Smooth muscle cell (in vitro differentiated cells): Measurements from ENCODE around the genes ZNF468 and DPRX.

- RAMPAGE, long total RNA = no peak
These were observed 6.4 kb downstream of the ZNF808 start for GRCh38 chr19:52533846-52534302.

- RAMPAGE, long total RNA = no peak
These were observed 43.4 kb downstream of the ENSG00000269825 start for GRCh38 chr19:52646751-52647354.

DNA sequence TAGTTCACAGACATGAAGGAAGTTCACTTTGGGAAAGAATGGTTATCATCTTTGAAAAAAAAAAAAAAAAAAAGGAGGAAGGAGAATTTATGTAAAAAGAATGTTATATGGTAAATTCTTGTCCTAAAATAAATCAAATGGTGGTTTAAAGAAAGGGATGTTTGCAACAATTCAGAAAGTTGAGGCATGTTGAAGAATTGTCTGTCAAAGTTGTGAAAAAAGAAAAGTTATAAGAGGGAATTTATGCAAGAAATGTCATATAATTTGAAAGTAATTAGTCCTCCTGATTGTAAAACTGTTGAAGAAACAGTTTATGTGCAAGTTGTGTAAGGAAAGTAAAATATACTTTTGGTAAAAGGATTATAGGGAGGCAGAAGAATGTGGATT lies 23.1 kb downstream of the ENSG00000269825 start:
- RAMPAGE, long total RNA = no peak

- RAMPAGE, long total RNA = no peak
These were observed 11.0 kb downstream of the ZNF611 start for GRCh38 chr19:52723535-52724547.

DNA sequence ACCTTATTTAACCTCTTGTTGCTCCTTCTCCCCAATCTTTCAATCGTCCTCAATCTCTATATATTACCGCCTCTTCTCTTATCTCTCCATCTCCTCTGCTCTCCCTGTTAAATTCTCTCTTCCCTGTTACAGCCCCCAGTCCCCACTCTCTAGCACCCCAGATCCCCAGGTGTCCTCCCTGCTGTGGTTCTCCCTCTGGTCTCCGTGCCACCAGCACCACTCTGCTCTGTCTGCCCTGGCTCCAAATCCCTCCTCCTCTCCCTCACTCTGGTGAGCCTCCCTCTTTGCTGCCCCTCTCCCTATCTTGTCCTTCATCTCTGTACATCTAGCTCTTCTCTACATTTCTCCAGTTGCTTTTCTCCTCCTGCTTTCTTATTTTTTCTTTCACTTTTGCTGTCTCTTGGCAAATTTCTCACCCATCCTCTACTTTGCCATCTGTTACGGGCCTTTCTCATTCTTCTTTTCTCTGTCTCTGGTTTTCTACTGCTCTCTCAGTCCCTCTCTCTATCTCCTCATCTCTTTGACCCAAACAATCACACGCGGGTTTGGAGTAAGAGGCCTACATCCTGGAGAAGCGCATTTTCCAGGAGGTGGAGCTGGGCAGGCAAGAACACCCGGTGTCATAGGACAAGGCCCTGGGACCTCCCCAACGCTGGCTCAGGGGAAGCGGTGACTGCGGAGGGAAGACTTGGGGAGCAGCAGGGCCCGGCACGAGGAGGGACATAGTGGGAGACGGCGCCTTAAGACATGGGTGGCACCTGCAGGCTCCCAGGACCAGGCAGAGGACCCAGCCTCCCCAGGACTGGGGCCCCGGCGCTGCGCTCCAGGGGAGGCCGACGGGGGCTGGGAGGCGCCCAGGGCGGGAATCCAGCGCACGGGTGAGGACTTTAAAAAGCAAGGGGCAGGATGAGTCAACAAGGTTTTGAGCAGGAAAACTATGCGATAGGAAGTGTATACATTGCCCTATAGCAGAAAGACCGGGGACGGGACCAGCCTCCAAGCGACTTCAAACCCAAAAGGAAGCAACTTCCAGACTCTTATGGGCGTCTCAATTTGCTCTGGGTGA lies 10.0 kb downstream of the ZNF611 start:
- RAMPAGE, long total RNA = no peak

DNA sequence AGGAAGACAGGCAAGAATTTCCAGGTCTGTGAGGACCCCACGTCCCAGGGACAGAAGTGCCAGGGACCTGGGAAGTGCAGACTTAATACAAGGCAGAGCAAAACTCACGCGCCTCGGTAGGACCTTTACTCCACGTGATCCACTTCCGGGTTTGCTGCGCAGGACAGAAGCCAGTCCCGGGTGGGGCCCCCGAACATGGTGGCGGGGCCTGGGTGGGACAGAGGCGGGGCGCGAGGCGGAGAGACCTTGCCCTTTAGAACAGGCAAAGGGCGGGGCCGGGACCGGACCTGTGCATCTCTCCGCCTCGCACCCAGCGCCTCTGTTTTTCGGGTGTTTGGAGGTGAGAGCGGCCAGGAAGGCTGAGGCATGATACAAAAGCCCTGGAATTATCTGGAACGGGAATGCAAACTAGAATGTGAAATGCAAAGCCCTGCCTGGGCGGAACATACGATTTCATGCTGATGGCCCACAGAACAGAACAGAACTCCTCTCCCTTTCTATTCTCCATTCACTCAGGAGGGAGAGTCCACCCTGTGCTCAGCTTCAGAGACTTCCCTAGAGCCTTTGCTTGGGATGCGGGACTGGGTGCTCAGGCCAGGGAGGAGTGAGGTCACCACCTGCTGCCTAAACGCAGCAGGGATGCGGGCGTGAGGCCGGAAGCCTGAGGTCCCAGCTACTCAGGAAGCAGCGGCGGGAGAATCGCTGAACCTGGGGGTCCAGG lies 9.1 kb downstream of the ZNF611 start:
- RAMPAGE, long total RNA = no peak

DNA sequence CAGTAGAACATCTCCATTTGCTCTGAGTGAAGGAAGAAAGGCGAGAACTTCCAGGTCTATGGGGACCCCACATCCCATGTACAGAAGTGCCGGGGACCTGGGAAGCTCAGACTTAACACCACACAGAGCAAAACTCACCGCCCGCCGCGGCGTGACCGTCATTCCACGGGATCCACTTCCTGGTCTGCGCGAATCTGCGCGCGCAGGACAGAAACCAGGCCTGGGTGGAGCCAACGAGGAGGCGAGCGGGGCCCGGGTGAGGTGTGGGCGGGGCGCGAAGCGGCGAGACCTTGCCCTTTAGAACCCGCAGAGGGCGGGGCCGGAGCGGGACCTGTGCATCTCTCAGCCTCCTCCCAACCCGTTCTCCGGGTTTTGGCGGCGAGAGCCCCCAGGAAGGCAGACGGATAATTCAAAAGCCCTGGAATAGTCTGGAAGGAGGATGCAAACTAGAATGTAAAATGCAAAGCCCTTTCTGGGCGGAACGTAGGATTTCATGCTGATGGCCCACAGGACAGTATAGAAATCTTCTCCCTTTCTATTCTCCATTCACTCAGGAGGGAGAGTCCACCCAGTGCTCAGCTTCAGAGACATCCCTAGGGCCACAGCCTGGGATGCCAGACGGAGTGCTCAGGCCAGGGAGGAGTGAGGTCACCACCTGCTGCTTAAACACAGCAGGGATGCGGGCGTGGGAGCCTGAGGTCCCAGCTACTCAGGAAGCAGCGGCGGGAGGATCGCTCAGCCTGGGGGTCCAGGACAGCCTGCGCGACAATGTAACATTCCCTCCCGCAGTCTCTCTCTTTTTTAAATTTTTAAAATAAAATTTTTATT lies at the start of gene ZNF468:
Gene ZNF468, minus strand, starts transcription at position 186 of the 828 bp plus-strand sequence.
- RAMPAGE, long total RNA = start-site peak on the minus strand centred at position 167 of the sequence, 15 bp wide, 133 and 86 reads in 2 replicates

GRCh38 chr19:52946370-52946841 lies 16.3 kb downstream of the ZNF816 start:
- RAMPAGE, long total RNA = no peak

- RAMPAGE, long total RNA = no peak
These were observed 8.5 kb downstream of the ZNF160 start for GRCh38 chr19:53094725-53095078.

GRCh38 chr19:53095079-53095658 lies 8.1 kb downstream of the ZNF160 start:
- RAMPAGE, long total RNA = no peak

DNA sequence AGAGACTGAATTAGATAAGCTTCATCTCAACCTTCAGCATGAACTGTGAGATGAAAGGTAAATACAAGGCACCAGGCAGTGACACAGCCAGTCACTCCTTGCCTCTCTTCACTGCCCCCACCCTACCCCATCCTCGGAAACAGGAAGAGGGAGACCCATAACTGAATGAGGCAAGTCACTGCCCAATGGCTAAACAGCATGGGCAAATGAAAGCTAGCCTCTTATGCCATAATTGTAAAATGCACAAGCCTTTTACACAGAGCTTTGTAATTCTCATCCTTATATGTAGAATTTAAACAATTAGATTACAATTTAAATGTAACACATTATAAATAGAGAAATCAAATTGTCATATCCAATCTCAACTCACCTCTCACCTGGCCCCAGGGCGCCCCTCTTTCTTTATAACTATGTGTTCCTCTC lies 1.6 kb downstream of the ZNF160 start:
- RAMPAGE, long total RNA = no peak

DNA sequence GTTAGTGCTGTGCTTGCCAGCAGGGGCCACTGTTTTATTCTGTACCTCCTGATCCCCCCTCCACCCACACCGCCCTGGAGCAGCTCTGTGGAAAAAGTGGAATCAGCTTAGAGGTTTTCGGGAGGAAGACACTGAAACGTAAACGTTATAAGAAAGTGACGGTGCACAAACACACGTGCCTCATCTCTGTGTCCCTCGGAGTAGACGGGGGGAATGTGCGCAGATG lies 33.6 kb upstream of the ZNF331 start:
- RAMPAGE, long total RNA = no peak

DNA sequence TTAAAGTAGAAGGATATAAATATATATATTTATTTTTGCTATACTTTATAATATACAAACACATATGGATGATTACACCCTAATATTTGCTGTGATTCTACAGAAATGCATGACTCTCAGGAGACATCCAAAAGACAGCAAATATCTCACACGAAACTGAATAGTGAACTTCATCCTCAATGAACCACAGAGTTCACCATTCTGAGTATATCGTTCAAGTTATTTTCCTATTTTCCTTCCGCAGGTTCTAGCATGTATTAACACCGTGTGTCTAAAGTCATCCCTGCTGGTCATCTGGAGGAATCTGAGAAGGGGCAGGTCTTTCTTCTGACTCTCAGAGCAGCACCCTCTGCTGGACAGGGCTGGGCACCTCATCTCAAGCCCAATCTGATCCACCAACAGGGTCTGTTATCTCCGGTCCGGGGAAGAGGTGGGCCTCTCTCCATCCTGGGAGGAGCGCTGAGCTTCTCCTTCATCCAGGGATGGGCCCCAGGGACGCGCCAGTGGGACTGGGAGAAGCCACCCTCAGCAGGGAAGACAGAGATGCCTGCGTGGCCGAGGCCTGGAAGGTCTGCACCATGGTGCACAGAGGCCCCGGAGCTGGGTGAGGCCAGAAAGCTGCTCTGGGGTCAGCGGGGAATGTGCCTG lies 26.1 kb upstream of the ZNF331 start:
- RAMPAGE, long total RNA = no peak

GRCh38 chr19:53549083-53549876 lies 11.3 kb downstream of the ZNF331 start:
- RAMPAGE, long total RNA = no peak

DNA sequence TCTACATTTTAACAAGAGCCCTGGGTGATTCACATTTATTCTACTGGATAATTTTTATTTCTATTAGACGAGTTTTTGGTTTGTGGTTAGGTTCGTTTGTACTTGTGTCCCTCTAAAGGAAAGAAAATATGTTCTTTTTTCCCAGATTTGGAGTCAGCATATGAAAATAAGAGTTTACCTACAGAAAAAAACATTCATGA lies 38.5 kb downstream of the ZNF331 start:
- RAMPAGE, long total RNA = no peak

GRCh38 chr19:53579079-53579410 lies 41.1 kb downstream of the ZNF331 start:
- RAMPAGE, long total RNA = no peak

- RAMPAGE, long total RNA = no peak
These were observed at the start of gene DPRX for GRCh38 chr19:53631583-53632258. Gene DPRX (plus strand): TSS chr19:53631999.

- RAMPAGE, long total RNA = no peak
These were observed 33.0 kb downstream of the DPRX start for GRCh38 chr19:53664853-53665207.

GRCh38 chr19:53961784-53962581 lies 754 bp upstream of the CACNG8 start:
- RAMPAGE, long total RNA = no peak

DNA sequence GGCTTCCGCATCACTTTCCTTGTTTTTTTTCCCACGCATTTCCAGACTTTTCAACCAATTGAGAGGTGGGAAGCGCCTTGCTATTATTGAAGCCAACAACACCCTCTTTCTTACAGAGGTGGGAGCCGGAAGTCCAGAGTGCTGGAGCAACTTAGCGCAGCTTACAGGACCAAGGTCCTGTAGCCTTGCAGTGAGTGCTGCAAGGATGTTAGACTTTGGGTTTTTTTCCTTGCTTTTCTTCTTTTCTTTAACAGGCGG lies 13.8 kb upstream of the CACNG6 start:
- RAMPAGE, long total RNA = no peak